Upper lobe of left lung (tissue), 5 donors: ENCODE results near the genes VENTX and FRG2B.

GRCh38 chr10:132479630-132480267 lies 57.8 kb upstream of the INPP5A start:
- PRO-cap, 2 experiments, result no peak in any of the 2 experiments
- RAMPAGE, long total RNA, 4 experiments, result no peak in any of the 4 experiments

DNA sequence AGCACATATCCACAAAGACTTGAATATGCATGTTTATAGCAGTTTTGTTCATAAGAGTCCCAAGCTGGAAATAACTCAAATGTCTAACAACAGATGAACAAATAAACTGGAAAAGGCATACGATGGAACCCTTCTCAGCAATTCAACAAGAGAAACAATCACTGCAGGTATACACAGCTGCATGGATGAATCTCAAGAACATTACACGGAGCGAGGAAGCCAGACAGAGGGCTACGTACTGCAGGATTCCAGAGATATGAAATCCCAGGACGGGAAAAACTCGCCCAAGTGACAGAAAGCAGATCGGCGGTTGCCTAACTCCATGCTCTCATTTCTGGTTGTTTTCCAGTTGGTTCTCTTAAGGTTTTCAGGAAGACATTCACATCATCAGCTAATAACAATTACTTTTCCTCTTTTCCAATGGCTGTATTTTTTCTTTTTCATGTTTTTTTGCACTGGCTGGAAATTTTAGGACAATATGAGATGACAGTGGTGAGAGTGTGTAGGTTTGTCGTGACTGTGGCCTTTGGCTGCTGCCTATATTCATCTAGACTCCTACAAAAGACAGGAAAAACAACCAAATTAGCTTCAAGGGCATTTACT lies 25.9 kb upstream of the INPP5A start:
- PRO-cap, 2 experiments, result no peak in any of the 2 experiments
- RAMPAGE, long total RNA, 4 experiments, result no peak in any of the 4 experiments

GRCh38 chr10:132536053-132536693 lies 1.4 kb upstream of the INPP5A start:
- PRO-cap, 2 experiments, result no peak in any of the 2 experiments
- RAMPAGE, long total RNA, 4 experiments, result no peak in any of the 4 experiments

DNA sequence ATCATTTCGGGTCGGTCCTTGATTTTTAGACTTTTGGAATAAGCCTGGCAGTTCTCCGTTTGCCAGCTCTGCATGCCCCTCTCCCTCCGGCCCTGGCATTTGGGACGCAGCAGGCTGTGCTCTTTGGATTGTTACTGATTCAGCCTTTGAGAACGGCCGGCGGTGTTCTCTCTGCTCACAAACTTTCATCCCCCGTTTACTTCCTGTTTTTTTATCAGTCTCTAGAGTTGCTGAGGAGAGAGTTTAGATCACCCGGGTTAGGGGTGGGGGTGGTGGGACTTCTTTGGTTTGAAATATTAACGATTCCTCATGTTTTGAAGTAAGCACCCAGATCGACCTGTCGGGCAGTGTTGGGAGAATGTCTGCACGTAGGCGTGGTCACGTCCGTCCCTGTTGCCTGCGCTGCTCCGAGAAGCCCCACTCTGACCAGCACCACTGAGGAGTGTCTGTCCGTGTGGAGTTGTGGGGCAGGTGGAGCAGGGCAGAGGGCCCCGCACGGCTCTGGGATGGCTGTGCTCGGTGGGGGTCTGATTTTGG lies 7.1 kb downstream of the INPP5A start:
- PRO-cap, 2 experiments, result no peak in any of the 2 experiments
- RAMPAGE, long total RNA, 4 experiments, result no peak in any of the 4 experiments

DNA sequence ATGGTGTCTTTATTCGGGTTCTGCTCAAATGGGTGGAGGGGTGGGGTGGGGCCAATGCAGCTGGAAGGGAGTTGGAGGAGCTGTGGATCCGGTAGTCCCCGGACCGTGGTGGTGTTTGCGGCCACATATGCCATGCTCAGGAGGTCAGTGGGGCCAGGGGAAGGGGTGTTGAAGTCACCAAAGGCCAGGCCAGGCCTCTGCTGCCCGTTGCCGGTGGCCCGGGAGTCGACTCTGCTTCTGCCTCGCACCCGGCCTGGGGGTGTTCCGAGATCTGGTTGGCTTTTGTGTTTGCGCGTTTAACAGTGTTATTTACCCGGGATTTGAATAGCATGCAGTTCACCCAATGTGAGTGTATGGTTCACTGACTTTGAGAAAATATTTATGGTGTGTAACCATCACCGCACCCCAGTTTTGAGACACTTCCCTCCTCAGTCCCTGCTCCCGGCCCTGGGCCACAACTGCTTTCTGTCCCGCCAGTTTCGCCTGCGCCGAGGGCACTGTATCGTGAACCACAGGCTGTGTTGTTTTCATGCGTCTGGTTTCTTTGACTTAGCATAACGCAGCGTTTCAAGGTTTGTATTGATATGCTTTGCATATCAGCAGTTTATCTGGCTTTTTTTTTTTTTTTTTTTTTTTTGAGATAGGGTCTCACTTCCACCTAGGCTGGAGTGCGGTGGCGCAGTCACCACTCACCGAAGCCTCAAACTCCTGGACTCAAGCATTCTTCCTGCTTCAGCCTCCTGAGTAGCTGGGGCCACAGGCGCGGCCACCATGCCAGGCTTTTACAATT lies 10.8 kb downstream of the INPP5A start:
- PRO-cap, 2 experiments, result no peak in any of the 2 experiments
- RAMPAGE, long total RNA, 4 experiments, result no peak in any of the 4 experiments

- PRO-cap, 2 experiments, result no peak in any of the 2 experiments
- RAMPAGE, long total RNA, 4 experiments, result no peak in any of the 4 experiments
Measured at GRCh38 chr10:132586213-132586727, 48.7 kb downstream of the INPP5A start.

DNA sequence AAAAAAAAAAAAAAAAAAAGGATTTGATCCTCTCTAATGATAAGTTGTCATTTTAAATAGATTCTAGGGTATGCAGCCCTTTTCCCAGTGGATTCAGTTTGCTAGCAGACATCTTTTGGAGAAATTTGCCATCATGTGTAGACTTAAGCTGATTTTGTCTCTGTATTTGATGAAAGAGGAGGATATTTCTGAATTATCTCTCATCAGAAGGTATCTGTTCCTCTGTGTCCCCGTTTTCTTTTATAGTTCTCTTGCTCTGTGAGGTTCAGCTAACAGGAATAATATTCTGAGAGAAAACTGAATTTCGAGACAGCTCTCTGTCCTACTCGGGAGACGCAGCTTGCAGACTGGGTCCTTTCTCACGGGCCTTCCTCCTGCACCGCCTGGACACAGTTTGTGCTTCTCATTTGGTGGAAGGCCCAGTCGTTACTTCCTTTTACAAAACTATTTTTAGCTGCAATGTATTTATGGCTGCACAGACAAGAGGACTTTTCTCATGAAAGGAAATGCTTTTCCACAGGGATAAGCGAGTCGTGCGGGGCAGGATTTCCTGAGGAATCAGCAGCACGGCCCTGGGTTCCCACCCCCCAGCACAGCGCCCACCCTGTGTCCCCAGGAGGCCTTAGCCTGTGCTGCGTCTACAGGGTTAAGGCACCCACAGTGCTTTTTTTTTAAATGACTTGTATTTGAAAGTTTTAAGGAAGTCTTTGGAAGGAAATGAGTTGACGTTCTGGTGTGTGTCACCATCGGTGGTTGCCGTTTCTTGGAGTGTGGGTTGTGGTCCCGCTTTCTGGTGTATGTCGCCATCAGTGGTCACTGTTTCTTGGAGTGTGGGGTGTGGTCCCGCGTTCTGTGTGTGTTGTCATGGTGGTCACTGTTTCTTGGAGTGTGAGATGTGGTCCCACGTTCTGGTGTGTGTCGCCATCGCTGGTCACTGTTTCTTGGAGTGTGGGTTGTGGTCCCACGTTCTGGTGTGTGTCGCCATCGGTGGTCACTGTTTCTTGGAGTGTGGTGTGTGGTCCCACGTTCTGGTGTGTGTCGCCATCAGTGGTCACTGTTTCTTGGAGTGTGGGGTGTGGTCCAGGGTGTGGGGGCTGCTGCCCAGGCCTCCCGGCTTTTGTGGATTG lies 50.8 kb downstream of the INPP5A start:
- PRO-cap, 2 experiments, result peak in 1 of 2 experiments; most common minus-strand start position 396 of the sequence (in 1)
- RAMPAGE, long total RNA, 4 experiments, result no peak in any of the 4 experiments

GRCh38 chr10:132676165-132676988 lies 109.6 kb downstream of the NKX6-2 start:
- PRO-cap, 2 experiments, result no peak in any of the 2 experiments
- RAMPAGE, long total RNA, 4 experiments, result no peak in any of the 4 experiments

- PRO-cap, 2 experiments, result no peak in any of the 2 experiments
- RAMPAGE, long total RNA, 4 experiments, result no peak in any of the 4 experiments
Measured at GRCh38 chr10:132684877-132685940, 100.7 kb downstream of the NKX6-2 start.

DNA sequence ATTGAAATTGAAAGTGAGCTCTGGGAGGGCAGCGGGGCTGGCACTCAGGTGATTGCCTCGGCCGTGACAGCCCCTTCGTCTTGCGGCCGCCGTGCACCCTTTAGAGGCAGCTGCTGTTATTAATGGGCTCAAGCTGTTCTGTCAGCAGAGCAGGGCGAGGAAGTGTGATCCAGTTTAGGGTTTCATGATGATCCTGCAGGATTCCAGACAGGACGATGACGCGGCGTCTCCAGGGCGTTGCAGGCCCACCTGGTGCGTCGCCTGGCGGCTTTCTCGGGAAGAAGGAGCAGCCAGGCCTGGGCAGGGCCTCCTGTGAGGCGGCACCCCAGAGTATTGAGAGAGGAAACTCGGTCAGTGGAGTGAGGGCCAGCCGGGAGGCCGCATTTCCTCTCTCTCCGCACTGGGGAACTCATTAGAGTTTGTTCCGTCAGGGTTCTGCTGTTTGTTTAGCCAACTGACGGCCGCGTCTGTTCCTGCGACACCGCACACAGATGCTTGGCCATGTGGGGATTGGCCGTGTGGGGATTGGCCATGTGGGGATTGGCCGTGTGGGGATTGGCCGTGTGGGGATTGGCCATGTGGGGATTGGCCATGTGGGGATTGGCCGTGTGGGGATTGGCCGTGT lies 62.9 kb downstream of the NKX6-2 start:
- PRO-cap, 2 experiments, result peak in 1 of 2 experiments; most common plus-strand start position 350 of the sequence (in 1); most common minus-strand start position 95 of the sequence (in 1)
- RAMPAGE, long total RNA, 4 experiments, result no peak in any of the 4 experiments

DNA sequence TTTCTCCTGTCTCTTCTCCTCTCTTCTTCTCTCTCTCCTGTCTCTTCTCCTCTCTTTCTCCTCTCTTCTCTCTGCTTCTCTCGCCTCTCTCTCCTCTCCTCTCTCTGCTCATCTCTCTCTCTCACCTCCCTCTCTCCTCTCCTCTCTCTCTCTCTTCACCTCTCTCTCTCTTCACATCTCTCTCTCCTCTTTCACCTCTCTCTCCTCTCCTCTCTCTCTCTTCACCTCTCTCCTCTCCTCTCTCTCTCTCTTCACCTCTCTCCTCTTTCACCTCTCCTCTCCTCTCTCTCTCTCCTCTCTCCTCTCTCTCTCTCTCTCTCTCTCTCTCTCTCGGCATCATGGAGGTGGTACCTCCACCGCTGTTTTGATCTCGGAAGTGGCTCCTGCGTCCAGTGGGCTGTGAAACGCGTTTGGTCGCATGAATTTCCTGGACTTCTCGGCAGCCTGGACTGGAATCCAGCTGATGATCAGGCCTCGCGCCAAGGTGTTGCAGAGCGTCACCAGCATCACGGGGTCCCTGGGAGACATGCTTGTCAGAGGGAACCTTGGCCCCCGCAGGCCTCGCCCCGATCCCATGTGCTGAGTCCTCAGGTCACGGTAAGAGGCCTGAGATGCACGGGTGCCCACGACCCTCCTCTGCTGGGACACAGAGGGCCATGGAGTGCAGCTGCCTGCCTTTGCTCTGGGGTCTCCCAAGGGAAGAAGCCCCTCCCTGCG lies 29.9 kb downstream of the CFAP46 start:
- PRO-cap, 2 experiments, result no peak in any of the 2 experiments
- RAMPAGE, long total RNA, 4 experiments, result start-site peak on the minus strand in 1 of 4 experiments, centred at position 246 of the sequence, 13 reads per replicate

GRCh38 chr10:133044484-133044935 lies 43.2 kb upstream of the ADGRA1 start:
- PRO-cap, 2 experiments, result no peak in any of the 2 experiments
- RAMPAGE, long total RNA, 4 experiments, result no peak in any of the 4 experiments

- PRO-cap, 2 experiments, result no peak in any of the 2 experiments
- RAMPAGE, long total RNA, 4 experiments, result no peak in any of the 4 experiments
Measured at GRCh38 chr10:133237327-133238224, at the start of gene VENTX. VENTX (plus strand) TSS chr10:133237855.

- PRO-cap, 2 experiments, result peak in 1 of 2 experiments; most common plus-strand start chr10:133275216 (in 1)
- RAMPAGE, long total RNA, 4 experiments, result no peak in any of the 4 experiments
Measured at GRCh38 chr10:133274798-133275565, 1.7 kb downstream of the ADAM8 start.

DNA sequence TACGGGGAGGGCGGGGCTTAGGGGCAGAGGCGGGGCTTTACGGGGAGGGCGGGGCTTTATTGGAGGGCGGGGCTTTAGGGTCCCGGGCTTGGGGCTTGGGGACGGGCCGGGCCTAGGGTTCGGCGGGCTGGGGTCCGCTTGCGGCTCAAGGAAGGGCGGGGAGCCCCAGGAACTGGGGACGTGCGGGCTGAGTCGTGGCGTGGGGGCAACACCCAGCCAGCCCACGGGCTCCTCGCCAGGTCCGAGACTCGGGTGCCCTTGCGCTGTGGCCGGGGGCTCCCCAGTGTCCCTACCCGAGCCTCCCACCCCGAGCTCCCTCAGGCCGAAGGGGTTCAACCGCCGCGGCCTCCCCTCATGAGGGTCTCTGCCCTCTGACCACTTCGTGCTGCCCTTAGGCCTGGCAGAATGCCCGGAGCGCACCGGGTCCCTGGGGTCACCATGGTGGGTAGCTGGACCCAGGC lies 318 bp upstream of the FUOM start:
- PRO-cap, 2 experiments, result no peak in any of the 2 experiments
- RAMPAGE, long total RNA, 4 experiments, result no peak in any of the 4 experiments

- PRO-cap, 2 experiments, result no peak in any of the 2 experiments
- RAMPAGE, long total RNA, 4 experiments, result no peak in any of the 4 experiments
Measured at GRCh38 chr10:133359476-133360866, 2.2 kb upstream of the FUOM start.

DNA sequence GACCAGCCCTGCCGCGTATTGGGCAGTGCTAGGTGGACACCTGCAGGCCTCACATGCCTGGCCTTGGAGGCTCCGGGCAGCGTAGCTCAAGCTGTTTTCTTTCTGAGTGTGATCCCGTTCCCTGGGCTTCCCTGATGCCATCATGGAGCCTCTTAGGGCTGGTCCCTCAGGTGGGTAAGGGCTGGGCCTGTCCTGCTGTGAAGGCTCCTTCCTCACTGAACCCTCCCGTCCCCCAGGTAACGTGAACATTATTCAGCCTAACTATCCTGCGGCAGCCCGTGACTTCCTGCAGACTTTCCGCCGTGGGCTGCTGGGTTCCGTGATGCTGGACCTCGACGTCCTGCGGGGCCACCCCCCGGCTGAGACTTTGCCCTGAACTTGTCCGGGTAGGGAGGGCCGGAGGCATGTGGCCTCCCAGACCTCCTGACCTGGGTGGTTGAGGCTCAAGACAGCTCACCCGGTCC lies 4.6 kb downstream of the SPRN start:
- PRO-cap, 2 experiments, result no peak in any of the 2 experiments
- RAMPAGE, long total RNA, 4 experiments, result no peak in any of the 4 experiments

DNA sequence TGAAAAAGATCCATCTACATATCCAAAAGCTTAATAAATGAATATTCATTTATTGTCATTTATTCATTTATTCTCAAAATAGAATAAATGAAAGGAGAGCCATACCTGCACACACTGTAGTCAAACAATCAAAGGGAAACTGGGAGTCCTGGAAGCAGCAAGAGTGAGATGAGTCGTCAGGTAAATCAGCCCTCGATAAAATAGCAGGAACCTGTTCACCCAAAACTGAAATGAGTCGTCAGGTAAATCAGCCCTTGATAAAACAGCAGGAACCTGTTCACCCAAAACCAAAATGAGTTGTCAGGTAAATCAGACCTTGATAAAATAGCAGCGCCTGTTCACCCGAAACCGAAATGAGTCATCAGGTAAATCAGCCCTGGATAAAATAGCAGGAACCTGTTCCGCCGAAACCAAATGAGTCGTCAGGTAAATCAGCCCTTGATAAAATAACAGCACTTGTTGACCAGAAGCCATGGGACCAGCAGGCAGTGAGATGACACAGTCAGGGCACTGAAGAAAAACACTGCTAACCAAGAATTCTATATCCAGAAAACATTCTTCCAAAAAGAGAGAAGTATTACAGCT lies 3.6 kb upstream of the CYP2E1 start:
- PRO-cap, 2 experiments, result no peak in any of the 2 experiments
- RAMPAGE, long total RNA, 4 experiments, result no peak in any of the 4 experiments

GRCh38 chr10:133530228-133530867 lies 3.2 kb downstream of the CYP2E1 start:
- PRO-cap, 2 experiments, result no peak in any of the 2 experiments
- RAMPAGE, long total RNA, 4 experiments, result no peak in any of the 4 experiments

- PRO-cap, 2 experiments, result no peak in any of the 2 experiments
- RAMPAGE, long total RNA, 4 experiments, result no peak in any of the 4 experiments
Measured at GRCh38 chr10:133626514-133627198, at the start of gene FRG2B. FRG2B (minus strand) TSS chr10:133626795.